SUDHL5 (cell line): ENCODE data around the gene SPINT1.

- PRO-cap, result no peak
Measured at GRCh38 chr15:40366868-40367363, 8.9 kb downstream of the DISP2 start.

- PRO-cap, result no peak
Measured at GRCh38 chr15:40545607-40546625, 18.9 kb downstream of the CCDC32 start.

GRCh38 chr15:40755938-40756114, 772 bp upstream of the RMDN3 start:
- PRO-cap, result bidirectional peak, plus-strand start at chr15:40756057, minus-strand start at chr15:40755758

GRCh38 chr15:40815031-40815784, 7.9 kb upstream of the DNAJC17 start:
- PRO-cap, result no peak

- PRO-cap, result no peak
Measured at GRCh38 chr15:40828281-40828535, 300 bp downstream of the PPP1R14D start.

DNA sequence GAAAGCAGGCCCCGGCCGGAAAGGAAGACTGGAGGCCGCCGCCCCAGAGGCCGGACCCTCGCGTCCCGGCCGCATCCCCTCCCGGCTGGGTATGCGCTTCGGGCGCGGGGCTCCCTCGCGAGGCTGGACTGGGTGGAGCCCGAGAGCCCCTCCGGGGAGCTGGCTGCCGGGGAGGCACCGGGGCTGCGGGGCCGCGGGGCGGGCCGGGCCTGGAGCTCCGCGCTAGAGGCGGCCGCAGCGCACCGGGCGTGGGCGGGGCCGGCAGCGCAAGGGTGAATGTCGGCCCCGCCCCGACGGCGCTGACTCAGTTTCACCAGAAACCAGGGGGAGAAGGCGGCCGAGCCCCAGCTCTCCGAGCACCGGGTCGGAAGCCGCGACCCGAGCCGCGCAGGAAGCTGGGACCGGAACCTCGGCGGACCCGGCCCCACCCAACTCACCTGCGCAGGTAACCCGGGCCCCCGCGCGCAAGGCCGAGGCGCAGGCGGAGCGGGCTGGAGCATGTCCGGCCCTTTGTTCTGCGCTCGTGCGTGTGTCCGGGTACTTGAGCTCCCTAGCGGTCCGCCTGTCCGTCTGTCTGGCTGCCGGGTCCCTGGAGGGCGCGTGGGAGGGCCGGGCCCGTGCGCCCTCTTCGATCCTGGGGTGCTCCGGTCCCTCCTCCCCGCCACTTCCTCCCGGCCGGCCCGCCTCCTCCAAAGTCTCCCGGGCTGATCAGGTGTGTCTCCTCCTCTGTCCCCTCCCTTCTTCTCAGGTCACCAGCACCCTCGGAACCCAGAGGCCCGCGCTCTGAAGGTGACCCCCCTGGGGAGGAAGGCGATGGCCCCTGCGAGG, at the start of gene SPINT1:
Gene SPINT1 (plus strand): TSS at position 307 of the 828 bp plus-strand sequence.
- PRO-cap, result no peak

GRCh38 chr15:40852656-40853756, 9.2 kb downstream of the SPINT1 start:
- PRO-cap, result no peak

GRCh38 chr15:40905914-40906277, 11.6 kb downstream of the VPS18 start:
- PRO-cap, result no peak

DNA sequence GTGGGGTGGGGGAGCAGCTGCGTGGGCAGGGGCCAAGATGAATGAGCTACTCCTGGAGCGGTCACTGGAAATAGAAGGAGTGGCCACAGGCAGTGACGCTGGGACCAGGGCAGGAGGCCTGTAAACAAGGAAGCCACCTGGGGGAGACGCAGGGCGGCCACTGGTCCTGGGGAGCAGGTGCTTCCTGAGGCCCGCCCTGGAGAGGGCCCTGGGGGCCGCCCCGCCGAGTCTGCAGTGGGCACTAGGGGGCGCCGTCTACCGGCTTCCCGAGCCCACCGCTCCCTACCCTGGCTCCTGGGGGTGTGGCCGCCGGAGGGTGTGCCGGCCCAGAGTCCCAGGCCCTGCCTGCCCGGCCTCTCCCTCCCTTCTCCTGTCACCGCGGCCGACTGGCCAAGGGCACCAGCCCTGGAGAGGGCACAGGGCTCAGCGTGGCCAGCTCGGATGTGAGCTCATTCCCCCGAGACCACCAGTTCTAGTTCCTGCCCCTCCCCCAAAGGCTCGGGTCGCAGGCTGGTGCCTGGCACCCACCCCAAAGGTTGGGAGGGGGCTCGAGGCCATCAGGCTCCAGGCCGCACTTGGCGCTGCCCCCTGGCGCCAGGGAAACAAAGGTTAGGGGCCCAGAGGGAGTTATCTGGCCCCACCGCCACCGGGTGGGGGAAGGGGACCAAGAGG, 12.2 kb downstream of the VPS18 start:
- PRO-cap, result no peak

DNA sequence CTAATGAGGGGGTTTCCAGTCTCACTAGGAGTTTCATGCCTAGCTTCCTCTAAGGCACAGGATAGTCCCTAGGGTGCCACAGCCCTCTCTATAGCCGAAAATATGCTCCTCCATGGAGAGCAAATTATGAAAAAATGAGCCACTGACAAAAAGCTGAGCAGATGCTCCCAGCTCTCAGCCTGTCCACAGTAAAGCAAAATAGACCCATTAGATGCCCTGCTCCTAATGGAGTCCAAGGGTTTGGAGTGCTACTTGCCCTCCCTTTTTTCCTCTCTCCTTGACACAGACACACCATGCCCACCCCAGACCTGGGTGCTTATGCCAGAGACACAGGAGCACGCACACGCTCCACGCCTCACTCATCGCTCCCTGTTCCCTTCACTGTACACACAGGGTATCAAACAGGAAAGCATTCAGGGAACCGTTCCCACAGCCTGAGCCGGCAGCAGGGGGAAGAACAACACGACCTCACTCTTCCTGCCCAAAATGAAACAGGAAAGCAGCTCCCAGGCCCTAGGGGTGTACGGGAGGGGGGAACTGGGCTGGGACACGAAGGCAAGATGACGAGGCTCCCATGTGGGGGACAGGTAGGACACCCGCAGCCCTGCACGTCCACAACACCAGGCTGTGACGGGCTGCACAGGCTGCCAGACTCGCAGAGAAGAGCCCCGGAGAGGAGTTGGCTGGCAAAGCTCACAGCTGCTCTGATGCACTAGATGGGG, 11.1 kb downstream of the DLL4 start:
- PRO-cap, result no peak

DNA sequence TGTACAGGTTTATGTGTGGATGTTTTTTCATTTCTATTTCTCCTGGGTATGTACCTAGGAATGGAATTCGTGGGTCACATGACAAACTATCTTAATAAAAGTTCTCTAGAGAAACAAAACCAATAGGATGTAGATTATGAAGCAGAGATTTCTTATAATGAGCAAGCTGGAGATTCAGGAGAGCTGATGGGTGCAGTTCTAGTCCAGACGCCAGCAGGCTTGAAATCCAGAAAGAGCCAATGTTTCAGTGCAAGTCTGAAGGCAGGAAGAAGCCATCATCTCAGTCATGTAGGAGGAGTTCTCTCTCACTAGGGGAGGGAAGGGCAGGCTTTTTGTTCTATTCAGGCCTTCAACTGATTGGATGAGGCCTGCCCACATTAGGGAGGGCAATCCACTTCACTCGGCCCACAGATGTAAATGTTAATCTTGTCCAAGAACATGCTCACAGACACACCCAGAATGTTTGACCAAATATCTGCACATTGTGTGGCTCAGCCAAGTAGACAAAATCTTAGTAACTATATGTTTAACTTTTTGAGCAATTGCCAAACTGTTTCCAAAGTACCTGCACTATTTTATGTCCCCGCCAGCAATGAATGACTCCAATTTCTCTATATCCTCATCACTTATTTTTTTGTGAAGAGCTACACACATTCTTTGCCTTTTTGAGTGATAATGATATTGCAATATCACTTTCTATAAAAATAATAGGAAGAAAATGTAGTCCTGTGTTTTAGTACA, 19.0 kb downstream of the CHAC1 start:
- PRO-cap, result no peak

DNA sequence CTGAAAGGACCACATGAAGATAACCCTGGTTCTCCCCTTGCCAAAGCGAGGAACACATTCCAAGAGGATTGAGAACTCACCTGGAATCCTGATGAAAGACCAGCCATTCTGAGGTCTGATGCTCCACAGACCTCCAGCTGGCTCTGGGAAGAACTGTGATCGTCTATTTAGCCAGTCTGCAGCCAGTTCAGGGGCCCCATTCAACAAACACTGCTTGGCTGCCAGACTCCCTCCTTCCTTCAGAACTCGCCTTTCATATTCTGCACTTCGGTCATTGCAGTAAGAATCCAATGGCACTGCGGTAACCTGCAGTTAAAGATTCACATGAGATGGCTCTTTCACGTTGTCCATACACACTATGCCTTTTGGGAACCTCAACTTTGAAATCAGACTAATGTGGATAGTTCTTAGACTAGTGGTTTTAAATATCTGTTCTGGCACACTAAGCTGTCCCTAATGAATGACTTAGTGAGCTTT, 67.6 kb downstream of the CHAC1 start:
- PRO-cap, result no peak

DNA sequence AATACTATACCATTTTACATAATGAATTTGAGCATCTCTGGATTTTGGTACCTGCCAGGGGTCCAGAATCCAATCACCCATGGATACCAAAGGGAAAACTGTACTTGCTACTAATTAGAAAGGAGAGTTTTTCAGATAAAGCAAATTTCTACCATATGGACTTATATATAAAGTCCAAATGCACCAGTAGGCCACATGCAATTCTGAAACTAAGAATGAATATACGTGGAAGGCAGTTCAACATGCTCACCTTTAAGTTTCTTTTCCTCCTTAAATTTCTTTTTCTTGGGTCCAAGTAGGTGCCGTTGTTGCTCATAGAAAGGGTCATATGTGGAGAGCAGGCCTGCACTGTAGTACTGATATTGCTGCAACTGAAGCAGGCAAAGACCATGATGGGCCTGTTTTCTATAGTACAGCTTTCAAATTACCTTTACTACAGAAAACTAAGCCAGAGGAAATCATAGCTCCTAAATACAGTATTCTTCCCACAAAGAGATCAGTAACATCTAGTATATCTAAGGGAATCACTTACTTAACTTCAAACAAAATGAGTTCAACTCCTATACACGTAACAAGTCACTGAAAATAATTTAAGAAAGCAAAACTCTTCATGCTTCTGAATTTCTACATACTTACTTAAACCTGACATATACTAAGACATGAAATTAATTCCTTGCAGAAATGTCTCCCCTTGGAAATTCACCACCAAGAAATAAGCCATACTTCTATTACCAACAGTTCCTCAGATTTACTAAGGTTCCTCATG, 28.6 kb downstream of the INO80 start:
- PRO-cap, result no peak

DNA sequence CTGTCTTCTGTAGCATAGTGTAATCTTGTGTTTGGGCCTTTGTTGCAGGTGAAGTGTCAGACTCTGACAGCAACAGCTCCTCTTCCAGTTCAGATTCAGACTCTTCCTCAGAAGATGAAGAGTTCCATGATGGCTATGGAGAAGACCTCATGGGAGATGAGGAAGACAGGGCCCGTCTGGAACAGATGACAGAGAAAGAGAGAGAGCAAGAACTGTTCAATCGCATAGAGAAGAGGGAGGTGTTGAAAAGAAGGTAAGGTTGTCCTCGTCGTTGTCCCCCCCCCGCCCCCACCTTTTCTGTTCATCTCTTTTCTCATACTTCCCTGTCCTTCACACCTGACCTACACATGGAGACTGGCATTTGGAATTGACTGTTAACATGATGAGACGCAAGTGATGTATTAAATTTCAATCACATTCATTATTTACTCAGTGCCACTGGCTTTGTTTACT, 36.0 kb upstream of the ITPKA start:
- PRO-cap, result no peak

DNA sequence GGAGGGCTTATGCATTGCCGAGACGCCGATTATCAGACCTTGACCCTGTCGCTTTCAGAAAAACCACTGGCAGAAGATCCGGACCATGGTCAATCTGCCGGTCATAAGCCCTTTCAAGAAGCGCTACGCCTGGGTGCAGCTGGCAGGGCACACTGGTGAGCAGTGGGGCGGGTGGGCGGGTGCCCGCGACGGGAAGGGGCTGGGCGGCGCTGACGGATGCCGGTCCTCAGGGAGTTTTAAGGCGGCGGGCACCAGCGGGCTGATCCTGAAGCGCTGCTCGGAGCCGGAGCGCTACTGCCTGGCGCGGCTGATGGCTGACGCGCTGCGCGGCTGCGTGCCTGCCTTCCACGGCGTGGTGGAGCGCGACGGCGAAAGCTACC, 7.7 kb downstream of the ITPKA start:
- PRO-cap, result no peak

- PRO-cap, result no peak
Measured at GRCh38 chr15:41526775-41527445, 13.3 kb upstream of the LTK start.

- PRO-cap, result no peak
Measured at GRCh38 chr15:41534528-41535122, 9.4 kb downstream of the RPAP1 start.

DNA sequence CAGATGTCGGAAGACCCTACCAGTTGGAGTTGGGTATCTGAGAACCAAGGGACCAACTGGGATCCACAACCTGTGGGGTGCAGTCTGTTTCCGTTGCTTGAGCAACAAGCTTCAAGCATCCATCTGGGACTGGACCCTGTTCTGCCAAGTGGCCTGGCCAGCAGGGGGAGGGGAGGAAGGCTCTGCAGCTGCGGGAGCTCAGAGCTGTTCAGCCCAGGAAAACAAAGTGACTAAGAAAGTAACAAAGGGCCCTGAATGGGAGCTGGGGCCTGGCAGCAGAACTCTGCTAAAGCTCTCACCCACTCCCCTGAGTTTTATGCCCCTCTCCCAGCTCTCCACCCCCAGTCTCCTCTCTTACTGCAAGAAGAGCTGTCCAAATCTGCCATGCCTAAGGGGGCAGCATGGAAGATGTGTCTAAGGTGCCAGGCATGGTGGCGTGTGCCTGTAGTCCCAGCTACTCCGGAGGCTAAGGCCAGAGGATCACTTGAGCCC, 2.8 kb downstream of the TYRO3 start:
- PRO-cap, result no peak

GRCh38 chr15:41712960-41713474, 61.3 kb upstream of the MAPKBP1 start:
- PRO-cap, result no peak

DNA sequence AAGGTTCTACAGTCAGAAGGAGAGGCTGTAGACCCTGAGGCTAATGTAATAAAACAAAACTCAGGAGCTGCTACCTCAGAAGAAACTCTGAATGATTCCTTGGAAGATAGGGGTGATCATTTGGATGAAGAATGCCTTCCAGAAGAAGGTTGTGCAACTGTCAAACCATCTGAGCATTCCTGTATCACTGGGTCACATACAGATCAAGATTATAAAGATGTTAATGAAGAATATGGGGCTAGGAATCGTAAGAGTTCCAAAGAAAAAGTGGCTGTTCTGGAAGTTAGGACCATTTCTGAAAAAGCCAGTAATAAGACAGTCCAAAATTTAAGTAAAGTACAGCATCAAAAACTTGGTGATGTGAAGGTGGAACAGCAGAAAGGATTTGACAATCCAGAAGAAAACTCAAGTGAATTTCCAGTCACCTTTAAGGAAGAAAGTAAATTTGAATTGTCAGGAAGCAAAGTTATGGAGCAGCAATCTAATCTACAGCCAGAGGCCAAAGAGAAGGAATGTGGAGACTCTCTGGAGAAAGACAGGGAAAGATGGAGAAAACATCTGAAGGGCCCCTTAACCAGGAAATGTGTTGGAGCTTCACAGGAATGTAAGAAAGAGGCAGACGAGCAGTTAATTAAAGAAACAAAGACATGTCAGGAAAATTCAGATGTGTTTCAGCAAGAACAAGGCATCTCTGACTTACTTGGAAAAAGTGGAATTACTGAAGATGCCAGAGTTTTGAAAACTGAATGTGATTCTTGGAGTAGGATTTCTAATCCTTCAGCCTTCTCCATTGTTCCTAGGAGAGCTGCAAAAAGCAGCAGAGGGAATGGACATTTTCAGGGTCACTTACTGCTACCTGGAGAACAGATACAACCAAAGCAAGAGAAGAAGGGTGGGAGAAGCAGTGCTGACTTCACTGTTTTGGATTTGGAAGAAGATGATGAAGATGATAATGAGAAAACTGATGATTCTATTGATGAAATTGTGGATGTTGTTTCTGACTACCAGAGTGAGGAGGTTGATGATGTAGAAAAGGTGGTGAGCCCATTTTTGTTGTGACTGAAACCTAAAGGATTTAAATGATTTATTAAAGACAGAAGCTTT, 24.4 kb upstream of the MAPKBP1 start:
- PRO-cap, result no peak